ENCODE data around the gene MCF2L2.

GRCh38 chr3:182241657-182242580 is 530.2 kb downstream of the SOX2 start:
- RRBS, result no CpG with 5 or more reads among the region's 19 CpGs

DNA sequence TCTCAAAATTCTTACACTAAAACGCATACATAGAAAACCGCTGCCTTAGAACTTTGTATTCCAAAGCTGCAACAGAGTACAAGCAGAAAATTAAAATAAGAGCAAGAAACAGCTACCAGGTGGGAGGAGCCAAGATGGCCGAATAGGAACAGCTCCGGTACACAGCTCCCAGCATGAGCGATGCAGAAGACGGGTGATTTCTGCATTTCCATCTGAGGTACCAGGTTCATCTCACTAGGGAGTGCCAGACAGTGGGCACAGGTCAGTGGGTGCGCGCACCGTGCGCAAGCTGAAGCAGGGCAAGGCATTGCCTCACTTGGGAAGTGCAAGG is 367.4 kb upstream of the ATP11B start:
- RRBS, result no CpG with 5 or more reads among the region's 10 CpGs

GRCh38 chr3:182792712-182793103 is 596 bp upstream of the ATP11B start:
- RRBS, result no CpG with 5 or more reads among the region's 11 CpGs

- RRBS, result no CpG with 5 or more reads among the region's 8 CpGs
Observed at GRCh38 chr3:182894610-182895611, 85.4 kb downstream of the DCUN1D1 start.

DNA sequence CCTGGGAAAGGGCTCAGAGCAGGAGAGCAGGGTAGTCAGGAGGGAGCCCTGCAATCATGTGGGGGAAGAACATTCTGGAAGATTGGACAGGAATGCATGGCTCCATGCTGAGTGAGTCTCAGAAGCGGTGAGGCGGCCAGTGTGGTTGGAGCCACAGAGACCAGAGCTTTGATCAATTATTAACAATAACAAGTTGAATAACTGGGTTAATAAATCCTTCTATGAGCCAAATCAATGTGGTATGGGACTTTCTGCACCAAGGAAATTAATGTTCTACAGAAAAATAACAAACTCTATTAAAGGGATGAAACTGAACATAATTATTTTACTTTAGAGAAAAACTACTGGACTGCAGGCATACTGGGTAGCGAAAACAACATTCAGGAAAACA is 57.9 kb upstream of the DCUN1D1 start:
- RRBS, result no CpG with 5 or more reads among the region's 3 CpGs

- RRBS, result no CpG with 5 or more reads among the region's 16 CpGs
Observed at GRCh38 chr3:183161621-183162112, 867 bp downstream of the LAMP3 start.

- RRBS, result 2% methylated on average over 43 of the region's 68 CpGs
Observed at GRCh38 chr3:183254057-183254550, 1.1 kb downstream of the B3GNT5 start.

DNA sequence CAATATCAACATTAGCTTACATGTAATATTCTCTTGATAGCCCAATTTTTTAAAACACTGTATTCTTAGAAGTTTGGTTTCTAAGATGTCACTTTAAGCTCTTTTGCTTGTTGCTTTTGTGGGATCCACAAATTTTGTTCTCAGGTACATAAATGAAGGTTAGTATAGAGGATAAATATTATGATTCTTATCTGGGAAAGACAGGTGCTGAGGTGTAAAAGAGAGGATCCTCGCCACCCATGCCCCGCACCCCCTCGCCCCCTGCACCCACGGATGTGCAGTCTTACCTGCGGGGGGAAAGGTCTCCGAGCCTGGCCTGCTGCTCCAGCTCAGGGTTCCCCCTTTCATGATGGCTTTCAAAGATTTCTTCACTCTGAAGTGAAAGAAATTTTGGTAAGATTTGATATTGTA is 23.5 kb downstream of the B3GNT5 start:
- RRBS, result no CpG with 5 or more reads among the region's 6 CpGs

- RRBS, result no CpG with 5 or more reads among the region's 9 CpGs
Observed at GRCh38 chr3:183315535-183316260, 62.6 kb downstream of the B3GNT5 start.

- RRBS, result no CpG with 5 or more reads among the region's 6 CpGs
Observed at GRCh38 chr3:183375761-183376195, 52.6 kb downstream of the MCF2L2 start.

DNA sequence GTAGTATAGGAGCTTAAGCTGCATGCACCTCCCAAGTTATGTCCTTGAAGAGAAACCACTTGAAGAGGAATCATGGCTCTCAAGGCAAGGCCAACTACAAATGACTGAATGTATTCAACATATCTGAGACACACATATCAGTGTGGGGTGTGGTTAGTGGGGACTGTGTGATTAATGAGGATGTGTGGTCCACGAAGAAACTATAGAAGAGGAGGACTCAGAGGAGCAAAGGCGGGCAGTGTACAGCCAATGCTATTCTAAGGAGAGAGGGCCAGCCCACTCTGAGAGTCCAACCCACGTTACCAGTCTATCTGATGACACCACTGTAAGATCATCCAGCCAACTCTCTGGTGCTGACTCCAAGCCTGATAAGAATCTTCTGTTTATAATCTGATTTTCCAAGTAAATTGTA is 47.3 kb downstream of the MCF2L2 start:
- RRBS, result no CpG with 5 or more reads among the region's 3 CpGs

DNA sequence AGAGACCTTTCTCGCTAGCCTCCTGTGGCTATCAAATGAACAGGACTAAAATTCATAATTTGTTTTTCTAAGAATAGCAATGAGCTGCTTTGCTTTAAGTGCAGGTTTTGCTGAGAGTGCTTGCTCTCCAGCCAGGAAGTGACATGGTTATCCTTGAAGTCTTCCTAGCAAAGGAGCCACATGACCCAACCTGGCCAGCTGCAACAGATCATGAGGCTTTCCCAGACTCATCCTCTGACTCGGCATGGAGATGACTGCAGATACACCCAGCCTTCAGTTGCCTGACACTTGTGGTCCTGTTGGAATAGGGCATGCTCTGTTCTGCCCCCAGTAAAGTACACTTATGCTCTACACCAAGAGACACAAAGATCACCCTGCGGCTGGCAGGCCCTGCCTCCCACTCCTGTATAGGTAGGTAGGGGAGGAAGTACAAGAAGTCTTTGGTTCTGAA is 35.9 kb downstream of the MCF2L2 start:
- RRBS, result no CpG with 5 or more reads among the region's 3 CpGs

DNA sequence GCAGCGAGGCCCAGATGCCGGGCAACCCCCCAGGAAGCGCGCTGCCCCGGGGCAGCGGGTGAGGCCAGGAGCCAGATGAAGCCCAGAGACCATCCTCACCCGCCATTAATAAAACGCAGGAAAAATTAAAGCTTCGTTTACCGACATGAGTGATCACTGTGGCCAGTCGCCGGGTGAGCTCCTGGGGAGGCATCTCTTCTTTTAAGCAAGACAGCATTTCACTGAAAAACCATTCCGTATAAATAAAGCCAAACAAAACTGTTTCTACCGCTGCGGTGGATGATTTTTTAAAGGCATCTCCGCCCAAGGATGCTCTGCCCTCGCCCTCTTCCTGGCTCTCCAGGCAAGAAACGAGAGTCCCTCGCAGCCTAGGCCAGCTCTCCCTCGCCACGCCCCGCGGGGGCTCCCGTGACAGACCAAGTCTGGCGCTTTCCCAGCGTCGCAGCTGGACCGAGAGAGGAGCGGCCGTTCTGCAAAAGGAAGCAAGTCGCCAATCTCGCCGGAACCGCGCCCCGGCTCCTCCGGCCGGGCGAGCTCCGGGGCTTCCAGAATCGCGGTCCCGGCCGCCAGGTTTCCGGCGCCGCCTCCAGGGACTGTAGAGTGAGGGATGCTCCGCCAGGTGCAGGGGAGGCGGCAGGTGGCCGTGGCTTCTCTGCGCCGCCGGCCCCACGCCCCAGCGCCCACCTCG is 514 bp downstream of the MCF2L2 start:
- RRBS, result 2% methylated on average over 11 of the region's 56 CpGs

DNA sequence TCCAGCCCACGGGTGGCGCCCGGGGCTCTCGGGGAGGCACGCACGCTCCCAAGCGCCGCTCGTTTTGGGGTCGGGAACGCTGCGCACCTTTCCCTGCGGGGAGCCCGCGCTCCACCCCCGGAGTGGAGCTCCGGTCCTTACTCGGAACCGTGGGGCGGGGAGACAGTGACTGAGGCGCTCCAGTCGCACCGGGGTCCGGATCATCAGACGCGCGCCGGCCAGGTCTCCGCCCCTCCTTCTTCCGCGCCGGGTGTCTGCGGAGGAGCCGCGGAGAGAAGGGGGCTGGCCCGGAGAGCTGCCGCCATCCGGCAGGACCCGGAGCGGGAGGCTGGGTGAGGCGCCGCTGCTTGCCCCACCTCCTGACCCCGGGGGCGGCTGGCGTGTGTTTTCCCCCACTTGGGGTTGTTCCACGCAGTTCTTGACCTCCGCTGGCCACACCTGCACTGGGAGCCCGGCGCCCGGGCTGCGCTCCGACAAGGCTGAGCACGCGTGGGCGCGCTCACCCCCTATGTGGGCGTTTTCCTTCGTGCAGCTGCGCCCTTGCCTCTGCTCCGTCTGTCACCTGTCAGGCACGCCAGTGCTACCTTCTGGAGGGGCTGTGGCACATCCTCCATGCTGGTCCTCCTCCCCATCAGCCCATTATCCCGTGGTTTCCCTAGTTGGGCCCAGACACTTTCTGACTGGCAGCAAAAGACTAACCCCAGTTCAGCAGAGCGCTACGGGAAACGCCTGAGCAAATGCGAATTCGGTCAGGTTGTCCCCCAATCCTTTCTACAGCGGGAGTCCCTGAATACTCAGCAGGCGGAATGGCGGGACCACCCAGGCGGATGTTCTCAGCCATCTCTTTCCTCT is at the start of gene MCF2L2:
Gene MCF2L2, minus strand, starts transcription at position 171 of the 852 bp plus-strand sequence.
- RRBS, result 2% methylated on average over 32 of the region's 71 CpGs

- RRBS, result no CpG with 5 or more reads among the region's 57 CpGs
Observed at GRCh38 chr3:183447171-183448118, 19.0 kb upstream of the MCF2L2 start.

DNA sequence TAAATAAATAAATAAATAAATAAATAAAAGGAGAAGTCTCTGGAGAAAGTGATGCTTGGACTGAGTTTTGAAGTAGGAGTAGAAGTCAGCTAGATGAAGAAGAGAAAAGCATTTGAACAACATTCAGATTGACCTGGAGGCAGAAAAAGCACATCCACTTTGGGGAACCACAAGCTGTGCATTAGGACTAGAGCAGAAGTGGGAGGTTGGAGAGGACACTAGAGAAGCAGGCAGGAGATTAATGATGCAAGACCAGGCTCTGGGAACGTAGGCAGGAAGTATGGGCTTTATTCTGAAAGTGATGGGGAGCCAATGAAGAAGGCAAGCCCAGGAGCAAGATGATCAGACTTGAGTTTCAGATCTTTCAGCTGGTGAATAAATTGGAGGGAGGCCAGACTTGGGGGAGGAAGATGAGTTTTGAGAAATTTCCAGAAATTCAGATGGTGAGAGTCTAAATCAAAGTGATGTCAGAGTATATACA is 48.6 kb downstream of the KLHL6 start:
- RRBS, result no CpG with 5 or more reads among the region's 1 CpG

GRCh38 chr3:183518334-183519635 is 36.7 kb downstream of the KLHL6 start:
- RRBS, result no CpG with 5 or more reads among the region's 13 CpGs

- RRBS, result 2% methylated on average over 33 of the region's 83 CpGs
Observed at GRCh38 chr3:183635839-183636707, 650 bp downstream of the KLHL24 start.

DNA sequence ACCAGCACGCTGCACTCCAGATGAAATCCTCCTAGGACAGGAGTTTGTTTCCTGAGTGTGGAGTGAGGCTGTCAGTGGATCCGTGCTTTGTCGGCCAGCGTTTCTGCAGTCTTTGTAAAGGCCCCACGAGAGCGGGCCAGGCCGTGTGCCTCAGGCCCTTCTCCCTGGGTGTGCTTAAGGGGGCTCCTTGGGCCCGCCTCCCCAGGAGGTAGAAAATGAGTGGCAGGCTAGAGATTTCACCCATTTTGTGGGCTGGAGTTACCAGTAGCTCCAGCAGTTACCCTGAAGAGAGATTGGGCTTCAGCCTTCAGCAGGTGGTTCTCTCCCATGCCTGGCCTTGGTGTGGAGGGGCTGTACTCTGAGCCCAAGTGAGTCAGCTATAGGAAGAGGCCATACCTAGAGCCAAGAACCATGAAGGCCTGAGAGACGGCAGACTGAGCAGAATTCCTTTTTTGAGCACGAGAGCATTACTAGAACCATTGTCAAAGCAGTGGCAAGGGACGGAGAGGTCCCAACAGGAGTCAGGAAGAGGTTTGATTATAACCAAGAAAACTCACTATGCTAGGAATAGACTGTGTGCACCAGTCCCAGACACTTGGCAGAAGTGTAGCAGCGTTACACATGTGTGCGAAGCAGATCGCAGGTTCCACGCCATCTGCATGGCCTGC is 14.5 kb downstream of the MAP6D1 start:
- RRBS, result no CpG with 5 or more reads among the region's 15 CpGs

DNA sequence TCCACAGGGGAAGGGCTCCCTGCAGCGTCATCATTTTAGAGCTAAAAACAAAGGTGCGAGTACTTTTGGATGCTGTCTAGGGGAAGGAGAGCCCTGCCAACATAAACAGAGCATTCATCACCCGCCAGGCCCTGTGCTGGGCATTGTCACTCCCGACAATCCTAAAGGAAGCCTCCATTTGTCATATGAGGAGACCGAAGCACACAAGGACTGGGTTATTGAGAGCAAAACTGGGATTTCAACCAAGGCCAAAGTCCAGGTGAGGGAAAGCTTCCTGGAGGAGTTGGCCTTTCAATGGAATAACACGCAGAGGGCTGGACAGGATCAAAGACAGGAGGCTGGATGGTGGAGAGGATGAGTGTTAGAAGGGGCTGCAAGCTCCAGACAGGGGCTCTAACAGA is 8.1 kb upstream of the PARL start:
- RRBS, result no CpG with 5 or more reads among the region's 6 CpGs

All from brain (tissue), 1 donor.